Endothelial cell (in vitro differentiated cells): ENCODE measurements around a stretch of chr15.

DNA sequence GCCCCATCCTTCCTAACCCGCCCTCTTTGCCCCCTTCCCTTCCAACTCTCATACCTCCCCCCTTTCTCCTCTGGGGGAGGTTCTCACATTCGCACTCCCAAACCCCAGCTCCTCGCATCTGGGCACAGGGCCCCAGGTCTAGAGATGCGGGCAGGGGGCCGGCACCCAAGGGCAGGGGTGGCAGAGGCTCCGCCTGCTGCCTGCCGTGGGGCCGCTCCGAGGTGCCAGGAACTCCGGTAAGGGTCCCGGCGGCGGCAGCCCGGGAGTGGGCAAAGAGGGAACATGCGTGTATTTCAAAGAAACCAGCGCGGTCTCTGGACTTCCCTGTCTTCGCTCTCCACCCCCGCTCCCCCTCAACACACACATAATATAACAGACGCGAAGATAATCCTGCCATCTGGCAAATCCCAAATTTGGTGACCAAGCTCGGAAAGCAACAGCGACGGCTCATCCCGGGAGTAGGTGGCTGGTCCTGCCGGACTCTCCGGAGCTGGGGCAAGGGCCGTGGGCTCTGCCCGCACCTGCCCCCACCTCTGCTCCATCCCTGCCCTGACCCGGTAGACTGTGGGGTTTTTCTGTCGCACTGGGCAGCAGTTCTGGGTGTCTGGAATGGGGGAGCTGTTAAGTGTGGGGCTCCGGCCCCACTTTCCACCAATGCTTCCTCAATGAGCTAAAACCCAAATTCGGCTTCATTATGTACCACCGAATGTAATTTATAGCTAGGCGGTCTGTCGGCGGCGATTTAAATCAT is 31.0 kb downstream of the NR2F2 start:
- PRO-cap, result no peak

DNA sequence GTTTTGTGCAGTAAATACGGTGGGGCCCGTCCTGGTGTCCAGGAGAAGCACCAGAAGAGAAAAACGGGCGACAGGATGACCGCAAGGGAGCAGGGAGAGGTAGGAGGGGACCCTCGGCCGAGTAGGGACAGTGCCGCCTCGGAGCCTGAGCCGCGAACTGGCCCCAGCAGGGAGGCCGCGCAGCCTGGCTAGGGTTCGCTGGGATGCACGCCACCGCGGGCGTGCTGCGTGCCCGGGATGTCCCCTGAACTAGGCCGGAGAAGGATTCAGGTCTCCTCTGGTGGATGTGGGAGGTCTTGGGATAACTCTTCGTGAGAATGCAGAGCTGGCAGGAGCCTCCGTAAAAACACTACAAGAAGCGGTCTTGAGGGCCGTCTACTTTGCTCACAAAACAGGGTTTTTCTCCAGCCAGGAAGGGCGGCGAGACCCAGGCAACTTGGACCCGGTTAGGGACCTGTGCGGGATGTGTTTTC is 35.3 kb downstream of the NR2F2 start:
- PRO-cap, result no peak

GRCh38 chr15:96983973-96984939 is 653.8 kb downstream of the NR2F2 start:
- PRO-cap, result no peak

- PRO-cap, result no peak
Observed at GRCh38 chr15:97234006-97234347, 726.5 kb upstream of the ARRDC4 start.

DNA sequence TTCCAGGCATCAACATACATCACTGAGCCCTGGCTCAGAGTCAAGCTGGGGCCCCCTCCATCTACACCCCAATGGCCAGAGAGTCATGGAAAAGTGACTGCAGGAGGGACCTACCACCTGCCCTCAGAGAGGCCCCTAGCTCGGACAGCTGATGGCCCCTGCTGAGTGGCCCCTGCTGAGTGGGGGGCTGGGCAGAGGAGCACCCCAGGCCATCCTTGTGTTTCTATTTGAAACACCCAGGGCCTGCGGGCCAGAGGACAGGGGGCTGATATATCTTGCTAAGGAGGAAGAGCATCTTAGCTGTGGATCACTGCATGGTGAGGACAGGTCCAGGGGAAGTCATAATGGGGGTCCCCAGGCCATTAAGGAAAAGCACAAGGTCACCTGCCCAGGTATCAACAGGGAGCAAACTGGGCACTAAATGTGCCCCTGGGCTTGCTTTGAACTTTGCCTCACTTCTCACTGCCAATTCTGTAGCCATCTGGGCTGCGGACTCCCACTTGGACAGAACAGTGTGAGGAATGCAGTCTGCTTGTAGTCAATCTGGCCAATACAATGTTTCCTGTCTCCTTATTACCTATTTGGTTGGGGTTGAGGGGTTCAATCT is 21.1 kb downstream of the ARRDC4 start:
- PRO-cap, result no peak

DNA sequence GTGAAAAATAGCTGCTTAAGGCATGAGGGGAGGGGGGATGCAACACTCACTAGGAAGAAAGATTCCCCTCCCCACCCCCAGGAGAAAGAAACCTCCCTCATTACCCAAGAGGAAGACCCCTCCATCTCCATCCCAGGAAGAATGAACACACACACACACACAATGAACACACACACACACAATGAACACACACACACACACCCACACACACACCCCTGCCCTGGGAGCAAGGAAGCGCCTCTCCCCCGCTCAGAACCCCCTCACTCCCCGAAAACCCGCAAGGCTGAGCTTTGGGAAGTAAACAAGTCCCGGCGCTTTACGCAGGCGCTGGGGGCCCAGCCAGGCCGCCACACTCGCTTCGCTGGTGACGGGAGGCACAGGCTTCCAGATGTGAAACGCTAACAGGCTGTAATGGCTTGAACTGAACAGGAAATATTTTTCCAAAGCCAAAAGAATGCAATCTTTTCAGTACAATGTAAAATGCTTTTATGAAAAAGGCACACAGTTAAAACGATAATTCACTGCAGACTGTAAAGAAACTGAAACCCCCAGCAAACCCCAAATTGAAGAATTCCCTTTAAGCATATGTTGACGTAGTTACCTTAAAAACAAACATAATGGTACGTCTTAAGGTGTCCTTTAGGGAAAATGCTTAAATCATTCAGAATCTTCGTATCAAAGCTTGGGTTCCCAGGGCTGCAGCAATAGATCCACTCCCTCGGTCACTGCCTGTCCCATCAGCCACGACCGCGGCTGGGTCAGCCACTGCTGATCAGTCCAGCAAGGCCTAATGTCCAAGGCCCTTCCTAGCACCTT is 122.6 kb upstream of the IGF1R start:
- PRO-cap, result no peak

DNA sequence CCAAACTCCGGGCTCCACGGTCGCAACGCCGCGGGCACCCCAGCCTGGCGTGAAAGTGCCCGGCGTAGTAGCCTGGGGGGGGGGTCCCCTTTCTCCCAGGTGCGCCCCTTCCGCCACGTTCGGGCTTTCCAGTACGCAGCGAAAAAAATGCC is 621 bp upstream of the IGF1R start:
- PRO-cap, result no peak

GRCh38 chr15:98650433-98651564 is 2.5 kb downstream of the IGF1R start:
- PRO-cap, result bidirectional peak, plus-strand start at chr15:98650747, minus-strand start at chr15:98650784; unidirectional peak, plus-strand start at chr15:98651151; bidirectional peak, plus-strand start at chr15:98651371, minus-strand start at chr15:98651363

- PRO-cap, result bidirectional peak, plus-strand start at chr15:98671682, minus-strand start at chr15:98671464; unidirectional peak, plus-strand start at chr15:98671813
Observed at GRCh38 chr15:98671149-98672032, 23.1 kb downstream of the IGF1R start.

- PRO-cap, result no peak
Observed at GRCh38 chr15:98723113-98723783, 74.9 kb downstream of the IGF1R start.

GRCh38 chr15:98770427-98771079 is 122.2 kb downstream of the IGF1R start:
- PRO-cap, result no peak

DNA sequence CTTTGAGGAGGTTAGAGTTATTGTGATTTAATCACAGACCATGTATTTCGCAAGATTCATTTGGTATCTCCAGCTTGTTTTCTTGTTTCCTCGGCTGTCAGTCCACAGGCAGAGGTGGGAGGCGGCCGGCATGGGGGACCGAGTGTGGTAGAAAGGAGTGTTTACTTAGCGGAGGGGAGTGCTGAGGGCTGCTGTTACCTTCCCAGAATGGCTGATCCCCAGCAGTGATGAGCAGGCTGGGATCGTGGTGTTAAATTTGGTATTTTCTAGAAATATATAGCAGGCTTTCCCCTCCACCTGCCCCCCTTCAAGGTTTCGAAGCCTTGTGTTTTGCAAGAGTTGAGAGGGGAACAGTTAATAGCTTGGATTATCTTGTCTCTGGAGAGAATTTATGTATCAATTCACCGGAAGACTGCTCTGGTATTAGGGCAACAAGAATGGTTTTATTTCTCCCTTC is 151.2 kb downstream of the IGF1R start:
- PRO-cap, result unidirectional peak, plus-strand start at position 100 of the sequence

DNA sequence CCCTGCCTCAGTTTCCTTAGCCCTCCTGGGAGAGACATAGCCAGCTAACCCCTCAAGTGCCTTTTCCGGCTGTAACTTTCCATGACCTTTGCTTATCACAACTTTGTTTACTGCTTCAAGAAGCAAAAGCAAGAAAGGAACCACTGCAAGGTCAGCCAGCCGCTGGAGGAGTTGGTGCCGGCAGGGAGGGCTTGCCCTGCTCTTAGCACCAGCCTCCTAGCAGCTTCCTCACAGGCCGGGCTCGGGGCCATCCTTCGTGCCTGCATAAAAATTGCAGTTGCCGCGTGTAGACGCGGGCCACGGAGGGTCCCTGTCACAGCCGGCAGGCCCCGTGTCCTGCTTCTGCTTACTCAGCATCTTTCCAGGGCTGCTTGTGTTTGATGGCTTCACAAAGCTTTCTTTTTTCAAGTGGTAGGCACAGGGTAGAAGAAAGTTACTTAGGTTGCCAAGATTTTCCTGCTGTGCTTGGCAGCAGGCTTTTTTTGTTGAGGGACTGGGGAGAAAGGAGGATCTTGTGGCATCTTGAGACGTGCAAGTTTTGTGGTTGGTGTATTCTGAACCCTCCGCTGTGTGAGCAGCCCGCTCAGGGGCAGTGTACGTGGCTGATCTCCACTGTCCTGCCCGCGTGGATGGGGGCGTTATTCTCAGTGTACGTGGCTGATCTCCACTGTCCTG is 84.4 kb downstream of the PGPEP1L start:
- PRO-cap, result no peak

GRCh38 chr15:98959186-98959889 is 48.3 kb downstream of the PGPEP1L start:
- PRO-cap, result no peak

- PRO-cap, result no peak
Observed at GRCh38 chr15:98982963-98983845, 24.4 kb downstream of the PGPEP1L start.

DNA sequence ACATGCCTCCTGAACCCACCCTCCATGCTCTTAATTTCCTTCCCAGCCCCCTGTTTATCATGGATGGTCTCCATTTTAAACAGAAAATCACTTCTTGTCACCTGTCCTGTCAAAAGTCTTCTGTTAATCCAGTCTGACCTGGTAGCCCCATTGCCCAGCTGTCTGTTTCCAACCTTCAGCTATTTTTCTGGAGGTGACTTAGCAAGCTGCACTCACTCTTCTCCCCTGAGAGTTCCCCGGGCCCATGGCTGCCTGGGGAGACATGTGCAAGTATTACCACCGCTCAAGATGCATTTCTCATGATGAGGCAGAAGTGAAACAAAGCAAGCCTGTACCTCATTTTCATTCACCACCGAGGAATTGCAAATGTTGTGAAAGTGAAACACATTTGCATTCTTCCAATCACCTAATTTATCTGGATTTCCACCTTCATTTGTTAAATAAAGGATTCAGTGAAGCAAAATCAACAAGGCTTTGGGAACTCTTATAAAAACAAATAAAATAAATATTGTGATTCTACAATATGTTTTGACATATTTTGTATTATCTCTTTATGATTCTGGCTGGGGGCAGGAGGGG is 14.5 kb upstream of the SYNM start:
- PRO-cap, result no peak

- PRO-cap, result no peak
Observed at GRCh38 chr15:99106421-99107110, 1.7 kb downstream of the SYNM start.

- PRO-cap, result no peak
Observed at GRCh38 chr15:99121255-99121454, 16.3 kb downstream of the SYNM start.

GRCh38 chr15:99127730-99127976 is 22.8 kb downstream of the SYNM start:
- PRO-cap, result no peak

- PRO-cap, result no peak
Observed at GRCh38 chr15:99180189-99180592, 69.2 kb downstream of the TTC23 start.